Helper T cell (primary cell): Measurements from ENCODE around the genes PPP2R3C, INSM2, RALGAPA1 and MIPOL1.

DNA sequence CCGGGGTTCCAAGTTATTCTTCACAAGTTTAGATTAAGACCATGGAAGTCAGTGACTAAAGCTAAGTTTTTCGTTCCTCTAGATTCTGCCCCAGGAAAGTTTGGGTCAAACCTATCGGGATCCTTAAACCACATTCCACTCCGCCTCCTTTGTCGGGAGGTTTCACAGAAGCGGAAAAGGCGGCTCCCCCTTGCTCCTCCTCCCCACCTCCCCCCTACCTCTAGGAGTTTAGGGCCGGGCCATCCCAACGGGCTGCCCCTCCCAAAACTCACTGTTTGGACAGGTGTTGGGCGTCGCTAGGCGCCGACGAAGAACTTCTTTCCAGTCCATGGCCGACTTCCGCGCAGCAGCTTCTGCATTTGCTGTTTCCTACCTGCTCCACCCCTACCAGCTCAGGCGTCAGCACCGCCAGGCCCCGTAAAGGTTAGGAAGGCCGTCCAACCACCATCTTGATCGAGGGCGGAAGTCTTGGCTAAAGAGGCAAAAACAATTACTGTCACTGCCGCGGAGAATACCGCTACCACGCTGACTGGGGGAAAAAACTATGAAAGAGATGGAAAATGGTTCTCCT, at the start of gene PPP2R3C:
PPP2R3C (minus strand) TSS at position 361 of the 571 bp plus-strand sequence.
- PRO-cap, 2 experiments = peak in 2 of 2 experiments; most common plus-strand start position 447 of the sequence (in 2); most common minus-strand start position 166 of the sequence (in 1)

GRCh38 chr14:35287204-35288161, 4.7 kb upstream of the PSMA6 start:
- PRO-cap, 2 experiments = no peak in any of the 2 experiments

- PRO-cap, 2 experiments = peak in 2 of 2 experiments; most common plus-strand start chr14:35402482 (in 2); most common minus-strand start chr14:35402467 (in 2)
Measured at GRCh38 chr14:35402240-35402950, 2.2 kb downstream of the NFKBIA start.

- PRO-cap, 2 experiments = peak in 1 of 2 experiments; most common plus-strand start chr14:35405195 (in 1)
Measured at GRCh38 chr14:35405136-35405531, 585 bp upstream of the NFKBIA start.

DNA sequence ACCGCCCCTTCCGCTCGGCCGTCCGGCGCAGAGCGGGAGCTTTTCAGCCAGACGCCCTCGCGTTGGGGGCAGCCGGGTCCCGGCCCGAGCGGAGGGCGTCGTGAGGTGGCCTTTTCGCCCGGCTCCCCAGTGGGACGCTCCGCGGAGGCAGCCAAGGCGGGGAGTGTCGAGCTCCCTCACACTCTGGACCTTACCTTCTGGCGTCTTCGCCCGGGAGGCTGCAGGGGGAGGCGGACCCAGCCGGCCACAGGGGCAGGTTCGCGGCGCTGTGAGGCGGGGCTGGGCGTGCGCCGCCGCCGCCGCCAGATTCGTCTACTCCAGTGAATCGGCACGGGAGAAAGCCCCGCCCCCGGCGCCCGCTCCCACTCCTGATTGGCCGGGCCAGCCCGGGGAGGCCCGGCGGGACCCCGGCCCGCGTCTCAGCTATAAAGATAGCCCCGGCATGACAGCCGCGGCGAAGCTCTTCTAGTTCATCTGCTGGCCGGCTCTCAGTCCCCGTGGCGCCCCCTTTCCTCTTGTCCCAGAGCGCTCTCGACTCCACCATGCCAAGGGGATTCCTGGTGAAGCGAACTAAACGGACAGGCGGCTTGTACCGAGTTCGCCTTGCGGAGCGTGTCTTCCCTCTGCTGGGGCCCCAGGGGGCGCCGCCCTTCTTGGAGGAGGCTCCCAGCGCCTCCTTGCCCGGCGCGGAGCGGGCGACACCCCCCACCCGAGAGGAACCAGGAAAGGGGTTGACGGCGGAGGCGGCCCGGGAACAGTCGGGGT, at the start of gene INSM2:
INSM2 (plus strand) TSS at position 454 of the 765 bp plus-strand sequence.
- PRO-cap, 2 experiments = no peak in any of the 2 experiments

GRCh38 chr14:35714982-35715795, 93.9 kb downstream of the RALGAPA1 start:
- PRO-cap, 2 experiments = no peak in any of the 2 experiments

GRCh38 chr14:35808504-35809572, at the start of gene RALGAPA1:
TSS of gene RALGAPA1 (minus strand) at chr14:35809295.
- PRO-cap, 2 experiments = peak in 2 of 2 experiments; most common plus-strand start chr14:35808828 (in 2); most common minus-strand start chr14:35808739 (in 2)

DNA sequence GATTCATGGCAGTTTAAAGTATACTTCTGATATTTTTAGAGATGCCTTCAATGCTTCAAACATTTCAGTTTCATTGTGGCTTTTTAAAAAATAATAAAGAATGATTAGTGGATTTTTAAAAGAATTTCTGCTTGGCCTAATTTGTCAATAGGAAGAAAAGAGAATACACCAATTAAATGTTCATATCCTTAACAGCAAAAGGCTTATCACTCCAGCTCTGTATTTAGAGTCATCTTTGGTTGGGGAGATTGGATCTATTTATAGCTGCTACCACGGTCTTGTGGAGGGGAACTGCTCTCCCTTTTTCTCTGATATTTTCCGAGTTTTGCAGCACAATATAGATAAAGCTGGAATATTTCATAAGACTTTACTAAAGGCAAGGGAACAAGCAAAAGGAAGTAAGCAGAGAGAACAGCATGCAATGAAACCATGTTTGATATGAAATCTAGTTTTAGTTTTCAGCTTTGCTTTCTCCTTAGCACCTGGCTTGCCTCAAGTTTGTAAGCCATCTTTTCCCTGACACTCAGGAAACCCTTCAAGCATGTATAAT, 35.1 kb downstream of the BRMS1L start:
- PRO-cap, 2 experiments = no peak in any of the 2 experiments

DNA sequence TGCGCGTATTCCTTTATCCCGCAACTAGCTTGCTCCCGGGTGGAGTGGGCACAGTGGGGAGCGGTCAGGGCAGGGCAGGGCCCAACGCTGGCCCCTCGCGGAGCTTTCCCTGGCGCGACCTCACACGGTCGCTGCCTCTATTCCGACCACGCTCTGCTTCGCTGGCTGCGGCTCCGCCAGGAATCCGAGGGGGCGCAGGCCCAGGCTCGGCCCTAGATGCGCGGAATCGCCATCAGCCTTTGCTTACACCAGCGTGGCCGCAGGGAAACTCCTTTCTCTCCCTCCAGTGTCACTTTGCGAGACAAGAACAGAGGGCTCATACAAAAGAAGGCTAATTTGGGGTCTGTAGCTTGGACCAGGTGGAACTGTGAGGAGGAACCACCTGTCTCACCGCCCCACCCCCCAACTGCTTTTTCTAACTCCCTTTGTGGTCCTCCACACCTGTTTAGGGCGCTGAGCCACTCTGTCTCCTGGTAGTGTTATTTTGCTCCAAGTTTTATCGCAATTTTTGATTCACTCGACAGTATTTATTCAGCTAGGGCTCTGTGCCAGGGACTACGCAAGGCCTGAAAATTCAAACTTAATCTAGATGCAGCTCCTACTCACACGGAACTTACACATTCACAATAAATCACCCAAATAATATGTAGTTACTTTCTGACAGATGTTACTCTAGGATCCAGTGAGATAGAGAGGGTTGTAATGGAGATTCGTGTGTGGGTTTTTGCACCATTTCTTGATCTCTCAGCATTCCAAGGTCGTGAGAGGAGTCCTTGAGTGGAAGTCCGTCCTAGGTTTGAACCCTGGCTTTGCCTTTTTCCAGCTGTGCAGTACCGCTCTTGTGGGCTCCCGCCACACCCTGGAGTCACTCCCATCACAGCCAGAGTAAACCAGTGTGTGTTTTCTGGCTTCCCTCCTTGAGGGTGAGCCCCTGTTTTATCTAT, 3.3 kb upstream of the NKX2-1 start:
- PRO-cap, 2 experiments = no peak in any of the 2 experiments

- PRO-cap, 2 experiments = no peak in any of the 2 experiments
Measured at GRCh38 chr14:36856056-36856435, 194.4 kb downstream of the PAX9 start.

GRCh38 chr14:37197140-37198207, at the start of gene MIPOL1:
TSS of gene MIPOL1 (plus strand) at chr14:37197937.
- PRO-cap, 2 experiments = peak in 1 of 2 experiments; most common plus-strand start chr14:37198082 (in 1); most common minus-strand start chr14:37197910 (in 1)

GRCh38 chr14:38078297-38078937, 129.3 kb upstream of the SSTR1 start:
- PRO-cap, 2 experiments = peak in 1 of 2 experiments; most common plus-strand start chr14:38078589 (in 1); most common minus-strand start chr14:38078492 (in 1)

- PRO-cap, 2 experiments = no peak in any of the 2 experiments
Measured at GRCh38 chr14:38880878-38881288, 222.2 kb downstream of the SEC23A start.

GRCh38 chr14:39002700-39003169, 100.3 kb downstream of the SEC23A start:
- PRO-cap, 2 experiments = no peak in any of the 2 experiments

GRCh38 chr14:39023985-39024618, 78.9 kb downstream of the SEC23A start:
- PRO-cap, 2 experiments = no peak in any of the 2 experiments

DNA sequence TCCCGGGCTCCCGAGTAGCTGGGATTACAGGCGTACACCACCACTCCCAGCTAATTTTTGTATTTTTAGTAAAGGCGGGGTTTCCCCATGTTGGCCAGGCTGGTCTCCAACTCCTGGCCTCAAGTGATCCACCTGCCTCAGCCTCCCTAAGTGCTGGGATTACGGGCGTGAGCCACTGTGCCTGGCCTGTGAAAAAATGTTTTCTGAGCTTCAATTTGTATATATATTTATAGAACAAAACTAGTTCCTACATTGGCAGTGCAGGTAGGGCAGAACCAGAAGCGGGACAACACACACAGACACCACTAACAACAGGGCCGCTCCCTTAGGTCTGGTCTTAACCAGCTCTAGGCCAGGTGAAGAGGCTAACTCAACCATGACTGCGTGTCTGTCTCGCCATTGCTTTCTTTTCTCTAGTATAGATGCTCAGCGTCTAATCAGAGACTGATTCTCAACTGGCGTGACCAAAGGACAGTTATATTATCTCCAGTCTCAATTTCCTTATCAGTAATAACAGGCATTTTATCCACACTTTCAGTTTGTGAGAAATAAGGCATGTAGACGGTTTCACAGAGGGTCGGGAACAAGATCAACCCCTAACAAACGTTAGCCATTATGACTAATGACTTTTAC, 1.2 kb upstream of the PNN start:
- PRO-cap, 2 experiments = no peak in any of the 2 experiments

DNA sequence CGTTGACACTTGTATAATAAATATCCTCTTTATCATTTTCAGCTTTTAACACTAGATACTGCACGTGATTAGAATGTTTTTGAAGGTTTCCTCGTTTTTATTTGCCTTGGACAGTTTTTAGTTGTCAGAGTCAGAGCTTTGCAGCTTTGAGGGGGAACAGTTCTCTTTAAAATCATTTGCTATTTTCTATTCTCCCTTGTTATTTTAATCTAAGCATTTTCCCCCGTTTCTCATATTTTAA, 7.1 kb downstream of the PNN start:
- PRO-cap, 2 experiments = no peak in any of the 2 experiments

- PRO-cap, 2 experiments = peak in 2 of 2 experiments; most common plus-strand start chr14:39267074 (in 1); most common minus-strand start chr14:39267058 (in 2)
Measured at GRCh38 chr14:39266999-39268234, 33.7 kb downstream of the MIA2 start.

GRCh38 chr14:39279279-39279696, 45.6 kb downstream of the MIA2 start:
- PRO-cap, 2 experiments = no peak in any of the 2 experiments

DNA sequence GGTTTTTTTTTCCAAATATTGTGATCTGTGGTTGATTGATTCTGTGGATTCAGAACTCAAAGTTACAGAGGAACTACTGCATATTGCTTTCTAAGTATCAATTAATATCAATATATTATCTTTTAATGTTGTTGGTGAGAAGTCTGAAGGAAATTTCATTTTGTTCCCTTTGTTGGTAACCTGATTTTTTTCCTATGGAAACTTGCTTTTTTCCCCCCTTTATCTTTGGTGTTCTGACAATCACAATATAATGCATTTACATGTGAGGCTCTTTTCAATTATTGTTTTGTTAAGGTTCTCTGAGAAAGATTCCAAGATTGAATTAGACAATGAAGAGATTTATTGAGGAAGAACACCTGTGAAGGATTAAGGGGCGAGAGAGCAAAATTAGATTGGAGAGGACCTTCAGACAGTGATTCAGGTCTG, 64.4 kb downstream of the FBXO33 start:
- PRO-cap, 2 experiments = no peak in any of the 2 experiments